Fallopian tube (tissue), 1 donor: Measurements from ENCODE around the genes GTF2H4, CSNK2B and ABHD16A.

DNA sequence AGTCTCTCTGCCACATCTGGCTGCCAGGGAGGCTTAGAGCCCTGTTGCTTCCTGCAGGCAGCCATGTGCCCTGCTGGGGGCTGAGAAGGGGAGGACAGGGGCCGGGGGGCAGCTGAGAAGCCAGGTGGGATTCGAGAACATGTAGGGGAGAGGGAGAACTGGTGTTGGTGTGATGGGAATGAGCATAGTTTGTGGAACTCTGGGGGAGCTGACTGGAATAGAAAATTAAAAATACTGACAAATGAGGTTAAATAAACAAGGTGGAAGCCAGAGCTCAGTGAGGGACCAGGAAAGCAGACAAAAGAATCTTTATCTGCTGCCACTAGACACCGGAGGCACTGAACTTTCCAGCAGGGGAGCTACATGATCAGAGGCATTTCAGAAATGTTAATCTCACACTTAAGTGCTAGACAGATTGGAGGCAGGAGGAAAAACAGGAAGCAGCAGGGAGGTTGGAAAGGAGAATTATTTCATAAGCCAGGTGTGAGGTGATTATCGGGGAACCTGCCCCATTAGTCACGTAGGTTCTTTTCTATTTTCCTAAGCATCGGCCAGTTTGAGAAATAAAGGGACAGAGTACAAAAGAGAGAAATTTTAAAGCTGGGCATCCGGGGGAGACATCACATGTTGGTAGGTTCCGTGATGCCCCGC lies 19.8 kb upstream of the IER3 start:
- PRO-cap: no peak

- PRO-cap: no peak
Measured at GRCh38 chr6:30765359-30765820, 21.0 kb upstream of the IER3 start.

DNA sequence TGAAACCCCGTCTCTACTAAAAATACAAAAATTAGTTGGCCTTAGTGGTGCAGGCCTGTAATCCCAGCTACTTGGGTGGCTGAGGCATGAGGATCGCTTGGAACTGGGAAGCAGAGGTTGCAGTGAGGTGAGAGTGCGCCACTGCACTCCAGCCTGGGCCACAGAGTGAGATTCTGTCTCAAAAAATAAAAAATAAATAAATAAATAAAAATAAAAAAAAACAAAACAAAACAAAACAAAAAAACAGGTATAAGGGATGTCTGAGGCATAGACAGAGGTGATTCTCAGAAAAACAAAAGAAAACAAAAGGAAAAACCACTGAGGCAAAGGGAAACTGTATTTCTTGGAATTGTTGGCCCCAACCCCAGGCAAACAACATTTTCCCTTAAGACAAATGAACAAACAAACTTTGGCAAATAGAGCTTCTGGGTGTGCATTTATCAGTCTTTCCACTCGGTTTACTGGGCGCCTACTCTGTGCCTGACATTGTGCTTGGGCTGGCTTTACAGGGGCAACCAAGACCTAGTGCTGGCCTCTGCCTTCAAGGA lies 33.5 kb upstream of the IER3 start:
- PRO-cap: no peak

GRCh38 chr6:30834393-30835011 lies 49.8 kb upstream of the DDR1 start:
- PRO-cap: no peak

GRCh38 chr6:30885444-30885982 lies 1.2 kb downstream of the DDR1 start:
- PRO-cap: bidirectional peak, plus-strand start at chr6:30885731, minus-strand start at chr6:30885666; bidirectional peak, plus-strand start at chr6:30885873, minus-strand start at chr6:30885799

DNA sequence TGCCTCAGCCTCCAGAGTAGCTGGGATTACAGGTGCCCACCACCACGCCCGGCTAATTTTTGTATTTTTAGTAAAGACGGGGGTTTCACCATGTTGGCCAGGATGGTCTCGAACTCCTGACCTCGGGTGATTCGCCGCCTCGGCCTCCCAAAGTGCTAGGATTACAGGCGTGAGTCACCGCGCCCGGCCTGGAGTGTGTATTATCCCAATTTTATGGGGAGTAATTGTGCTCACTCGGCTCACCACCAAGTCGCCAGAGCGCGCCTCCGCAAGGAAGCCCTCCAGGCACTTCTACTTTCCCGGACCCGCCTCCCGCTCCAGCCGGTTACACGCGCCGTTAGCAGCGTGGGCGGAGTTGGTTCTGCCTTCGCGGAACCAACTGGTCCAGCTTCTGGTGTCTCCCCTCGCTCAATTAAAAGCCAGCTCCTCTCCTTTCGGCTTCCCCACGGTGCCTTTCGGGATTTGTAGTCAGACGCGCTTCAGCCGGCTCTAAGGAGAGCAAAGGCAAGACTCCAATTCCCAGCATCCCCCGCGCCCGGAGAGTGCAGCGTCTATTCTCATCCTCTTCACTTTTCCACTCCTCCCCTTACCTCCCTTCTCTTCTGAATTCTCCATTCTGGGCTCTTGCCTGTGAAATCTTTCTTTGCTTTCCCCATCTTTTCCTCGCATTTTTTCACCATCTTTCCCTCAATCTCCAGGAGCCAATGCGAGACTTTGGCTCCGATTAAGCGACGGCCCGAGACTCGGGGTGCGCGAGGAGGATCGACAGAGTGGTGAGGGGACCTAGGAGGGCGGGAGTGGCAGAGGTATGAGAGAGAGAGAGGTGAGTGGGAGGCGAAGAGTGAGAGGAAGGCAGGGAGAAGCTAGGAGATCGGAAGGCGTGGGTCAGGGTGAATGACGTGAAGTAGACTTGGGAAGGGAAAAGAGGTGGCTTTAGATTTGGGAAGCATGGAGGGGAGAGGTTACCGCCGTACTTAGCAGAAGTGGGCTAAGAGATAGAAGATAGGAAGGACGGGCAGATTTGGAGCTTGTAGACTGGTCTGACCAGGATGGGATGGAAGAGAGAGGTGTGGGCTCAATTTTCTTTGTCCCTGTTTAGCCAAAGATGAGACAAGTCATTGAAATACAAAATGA lies at the start of gene GTF2H4:
TSS of gene GTF2H4 (plus strand) at position 577 of the 1,134 bp plus-strand sequence.
- PRO-cap: bidirectional peak, plus-strand start at position 577 of the sequence, minus-strand start at position 276 of the sequence

GRCh38 chr6:30998672-30999105 lies 11.6 kb upstream of the MUC22 start:
- PRO-cap: no peak

DNA sequence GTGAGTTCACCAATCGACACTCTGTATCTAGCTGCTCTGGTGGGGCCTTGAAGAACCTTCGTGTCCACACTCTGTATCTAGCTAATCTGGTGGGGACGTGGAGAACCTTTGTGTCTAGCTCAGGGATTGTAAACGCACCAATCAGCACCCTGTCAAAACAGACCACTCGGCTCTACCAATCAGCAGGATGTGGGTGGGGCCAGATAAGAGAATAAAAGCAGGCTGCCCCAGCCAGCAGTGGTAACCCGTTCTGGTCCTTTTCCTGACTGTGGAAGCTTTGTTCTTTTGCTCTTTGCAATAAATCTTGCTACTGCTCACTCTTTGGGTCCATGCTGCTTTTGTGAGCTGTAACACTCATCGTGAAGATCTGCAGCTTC lies 9.2 kb upstream of the MUC22 start:
- PRO-cap: no peak

GRCh38 chr6:31042920-31043172 lies 32.6 kb downstream of the MUC22 start:
- PRO-cap: no peak

DNA sequence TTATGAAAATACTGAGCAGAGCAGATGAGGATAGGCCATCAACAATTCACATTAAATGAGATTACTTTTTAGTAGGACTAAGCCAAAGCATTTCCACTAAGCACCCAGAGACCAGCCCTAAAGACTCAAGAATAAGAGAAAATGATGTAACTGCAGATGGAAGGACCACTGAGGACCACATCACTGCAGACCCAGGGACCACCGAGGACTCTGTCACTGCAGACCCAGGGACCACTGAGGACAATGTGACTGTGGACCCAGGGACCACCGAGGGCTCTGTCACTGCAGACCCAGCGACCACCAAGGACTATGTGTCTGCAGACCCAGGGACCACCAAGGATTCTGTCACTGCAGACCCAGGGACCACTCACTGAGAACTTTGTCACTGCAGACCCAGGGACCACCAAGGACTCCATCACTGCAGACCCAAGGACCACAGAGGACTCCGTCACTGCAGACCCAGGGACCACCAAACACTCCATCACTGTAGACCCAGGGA lies 45.9 kb downstream of the MUC22 start:
- PRO-cap: no peak

DNA sequence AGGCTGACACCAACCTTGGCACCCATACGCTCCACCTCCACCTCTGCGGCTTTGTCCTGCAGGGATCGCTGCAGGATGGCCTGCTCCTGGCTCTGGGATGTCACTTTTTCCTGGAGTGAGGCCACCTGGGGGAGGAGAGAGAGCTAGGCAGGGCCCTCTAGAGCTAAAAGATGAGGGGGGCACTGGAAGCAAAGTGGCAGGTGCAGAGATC lies 9.1 kb downstream of the CCHCR1 start:
- PRO-cap: no peak

GRCh38 chr6:31156512-31157436 lies 828 bp downstream of the CCHCR1 start:
- PRO-cap: no peak

- PRO-cap: no peak
Measured at GRCh38 chr6:31185300-31185575, 14.8 kb upstream of the POU5F1 start.

DNA sequence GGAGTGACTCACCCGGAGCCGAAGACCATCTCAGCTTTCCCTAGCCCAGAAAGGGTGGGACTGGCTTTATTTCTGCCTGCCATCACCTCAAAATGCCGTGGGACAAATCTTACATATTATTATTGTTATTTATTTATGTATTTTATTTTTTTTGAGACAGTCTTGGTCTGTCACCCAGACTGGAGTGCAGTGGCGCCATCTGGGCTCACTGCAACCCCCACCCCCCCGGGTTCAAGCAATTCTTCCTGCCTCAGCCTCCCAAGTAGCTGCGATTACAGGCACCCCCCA lies 27.8 kb upstream of the POU5F1 start:
- PRO-cap: no peak

- PRO-cap: no peak
Measured at GRCh38 chr6:31265216-31265487, 6.7 kb downstream of the HLA-C start.

GRCh38 chr6:31268083-31268568 lies 3.8 kb downstream of the HLA-C start:
- PRO-cap: no peak

GRCh38 chr6:31530637-31531681 lies 2.2 kb downstream of the MCCD1 start:
- PRO-cap: no peak

GRCh38 chr6:31665994-31666545 lies at the start of gene CSNK2B:
Gene CSNK2B, plus strand, starts transcription at chr6:31666080.
- PRO-cap: bidirectional peak, plus-strand start at chr6:31666106, minus-strand start at chr6:31665858

DNA sequence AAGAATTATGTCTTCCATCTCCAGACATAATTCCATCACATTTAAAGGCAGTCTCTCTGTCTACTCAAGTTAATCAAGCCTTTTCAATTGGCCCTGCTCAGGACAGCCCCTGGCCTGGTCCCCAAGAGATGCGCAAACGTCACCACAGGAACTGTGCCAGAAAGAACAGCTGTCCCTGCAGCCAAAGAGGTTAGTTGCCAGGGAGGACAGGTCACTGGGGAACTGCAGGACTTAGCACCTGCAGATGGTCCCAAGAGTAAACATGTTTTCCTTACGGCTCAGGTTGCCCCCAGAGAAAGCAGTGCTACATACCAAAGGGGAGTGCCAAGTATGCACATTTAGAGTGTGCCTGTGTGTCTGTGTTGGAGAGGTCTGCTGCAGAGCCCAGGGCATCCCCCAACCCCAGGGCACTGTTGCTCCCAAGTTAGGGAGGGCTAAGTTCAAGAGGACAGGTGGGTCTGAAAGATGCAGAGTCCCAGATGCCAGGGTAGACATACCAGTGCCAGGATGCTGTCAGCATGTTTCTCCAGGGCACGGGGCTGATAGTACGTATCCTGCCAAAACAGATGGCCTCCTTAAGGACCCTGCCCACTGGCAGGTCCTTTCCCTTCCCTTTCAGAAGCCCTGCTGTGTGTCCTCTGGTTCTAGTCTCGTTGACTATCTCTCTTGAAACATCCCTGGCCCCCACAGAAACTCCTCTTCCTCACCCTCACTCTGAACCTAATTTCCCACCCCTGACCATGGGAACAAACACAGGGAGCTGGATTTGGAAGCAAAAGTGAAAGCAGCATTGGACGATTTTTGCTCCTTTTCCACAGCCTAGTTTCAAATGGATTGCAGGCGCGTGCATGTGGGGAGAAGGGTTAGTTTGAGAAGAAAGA lies 1.3 kb downstream of the ABHD16A start:
- PRO-cap: unidirectional peak, plus-strand start at position 828 of the sequence

- PRO-cap: bidirectional peak, plus-strand start at chr6:31702892, minus-strand start at chr6:31702866; unidirectional peak, minus-strand start at chr6:31703002; unidirectional peak, minus-strand start at chr6:31703072; bidirectional peak, plus-strand start at chr6:31703415, minus-strand start at chr6:31703324
Measured at GRCh38 chr6:31702458-31703514, at the start of gene ABHD16A. Gene ABHD16A, minus strand, starts transcription at chr6:31703324.